Helper T cell (primary cell): ENCODE results near the genes APOL4 and MYH9.

- PRO-cap, 2 experiments, result no peak in any of the 2 experiments
Measured at GRCh38 chr22:35541793-35542366, 1.2 kb downstream of the RASD2 start.

DNA sequence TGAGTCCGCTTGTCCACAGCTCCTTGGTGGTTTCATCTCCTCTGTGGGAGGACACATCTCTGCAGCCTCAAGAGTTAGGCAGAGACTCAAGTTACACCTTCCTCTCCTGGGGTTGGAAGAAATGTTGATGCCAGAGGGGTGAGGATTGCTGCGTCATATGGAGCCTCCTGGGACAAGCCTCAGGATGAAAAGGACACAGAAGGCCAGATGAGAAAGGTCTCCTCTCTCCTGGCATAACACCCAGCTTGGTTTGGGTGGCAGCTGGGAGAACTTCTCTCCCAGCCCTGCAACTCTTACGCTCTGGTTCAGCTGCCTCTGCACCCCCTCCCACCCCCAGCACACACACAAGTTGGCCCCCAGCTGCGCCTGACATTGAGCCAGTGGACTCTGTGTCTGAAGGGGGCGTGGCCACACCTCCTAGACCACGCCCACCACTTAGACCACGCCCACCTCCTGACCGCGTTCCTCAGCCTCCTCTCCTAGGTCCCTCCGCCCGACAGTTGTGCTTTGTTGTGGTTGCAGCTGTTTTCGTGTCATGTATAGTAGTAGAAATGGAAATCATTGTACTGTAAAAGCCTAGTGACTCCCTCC is 11.7 kb downstream of the RASD2 start:
- PRO-cap, 2 experiments, result no peak in any of the 2 experiments

DNA sequence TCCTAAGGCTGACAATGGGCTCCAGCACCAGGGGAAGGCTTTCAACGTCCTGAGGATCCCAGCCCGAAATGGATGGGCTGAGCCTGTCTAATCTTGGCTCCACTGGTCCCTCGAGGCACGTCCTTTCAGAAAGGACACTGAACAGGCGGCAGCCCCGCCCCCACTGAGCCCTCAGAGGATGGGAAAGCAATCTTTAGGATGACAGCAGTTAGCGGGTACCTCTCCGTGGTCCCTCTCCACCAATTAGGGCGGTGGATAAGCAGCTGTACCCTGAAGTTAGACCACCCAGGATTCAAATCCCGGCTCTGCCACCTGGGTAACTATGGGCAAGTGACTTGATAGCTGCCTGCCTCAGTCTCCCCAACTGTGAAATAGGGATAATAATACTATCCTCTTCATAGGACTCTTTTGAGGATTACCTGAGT is 27.3 kb downstream of the RASD2 start:
- PRO-cap, 2 experiments, result no peak in any of the 2 experiments

DNA sequence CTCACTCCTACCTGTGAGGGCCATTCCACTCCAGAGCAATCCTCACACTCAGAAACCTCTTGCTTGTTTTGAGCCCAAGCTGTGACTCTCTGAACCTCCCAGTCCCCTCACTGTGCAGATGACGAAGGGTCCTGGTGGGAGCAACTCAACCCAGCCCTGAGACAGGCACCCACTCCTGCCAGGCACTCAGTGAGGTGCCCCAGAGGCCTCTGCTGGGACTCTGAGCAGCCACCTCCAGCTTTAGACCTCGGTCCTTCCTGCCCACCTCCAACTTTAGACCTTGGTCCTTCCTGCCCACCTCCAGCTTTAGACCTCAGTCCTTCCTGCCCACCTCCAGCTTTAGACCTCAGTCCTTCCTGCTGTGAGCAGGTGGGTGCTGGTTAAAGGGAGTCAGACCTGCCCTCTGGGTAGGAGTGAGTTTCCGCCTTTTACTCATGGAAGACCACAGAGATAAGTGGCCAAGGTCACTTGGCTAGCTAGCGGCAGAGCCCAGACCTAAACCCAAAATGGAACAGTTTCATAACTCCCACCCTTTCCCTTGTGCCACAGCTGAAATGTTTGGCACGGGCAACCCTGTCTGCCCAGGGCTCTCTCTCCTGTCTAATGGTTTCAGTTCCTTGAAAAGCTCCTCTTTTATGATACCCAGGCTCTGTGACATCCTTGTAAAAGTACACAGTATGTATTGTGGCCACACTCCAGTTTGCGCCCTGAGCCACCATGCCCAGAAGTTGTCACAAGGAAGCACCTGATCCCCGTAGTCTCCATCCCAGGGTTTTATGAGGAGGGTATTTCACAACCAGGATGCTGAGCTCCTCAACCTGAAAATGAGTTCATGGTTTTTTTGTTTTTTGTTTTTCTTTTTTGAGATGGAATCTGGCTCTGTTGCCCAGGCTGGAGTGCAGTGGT is 5.3 kb downstream of the MB start:
- PRO-cap, 2 experiments, result no peak in any of the 2 experiments

DNA sequence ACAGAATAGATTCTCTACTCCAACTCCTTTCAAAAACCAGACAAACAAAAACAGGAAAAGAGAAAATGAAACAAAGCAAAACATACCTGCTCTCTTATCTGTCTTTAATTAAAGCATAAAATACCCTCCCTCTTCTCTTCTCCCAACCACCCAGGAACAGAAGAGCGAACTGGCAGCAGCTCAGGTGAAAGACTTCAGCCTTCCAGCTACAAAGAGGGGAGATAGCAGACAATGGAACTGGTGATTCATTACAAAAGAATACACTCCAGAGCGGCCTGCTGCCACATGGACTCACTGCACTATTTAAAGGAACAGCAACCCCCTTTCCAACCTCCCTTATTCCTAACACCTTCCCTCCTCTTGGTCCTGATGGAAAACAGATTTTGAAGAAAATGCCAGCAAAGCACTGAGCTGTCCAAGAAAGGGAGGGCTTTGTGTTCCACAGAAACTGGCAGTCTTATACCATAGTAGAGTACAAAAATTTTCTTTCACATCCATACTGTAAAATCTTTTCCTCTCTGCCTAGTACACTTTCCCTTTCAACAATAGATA is 118.6 kb downstream of the APOL5 start:
- PRO-cap, 2 experiments, result no peak in any of the 2 experiments

- PRO-cap, 2 experiments, result no peak in any of the 2 experiments
Measured at GRCh38 chr22:35892181-35892699, 136.4 kb downstream of the RBFOX2 start.

DNA sequence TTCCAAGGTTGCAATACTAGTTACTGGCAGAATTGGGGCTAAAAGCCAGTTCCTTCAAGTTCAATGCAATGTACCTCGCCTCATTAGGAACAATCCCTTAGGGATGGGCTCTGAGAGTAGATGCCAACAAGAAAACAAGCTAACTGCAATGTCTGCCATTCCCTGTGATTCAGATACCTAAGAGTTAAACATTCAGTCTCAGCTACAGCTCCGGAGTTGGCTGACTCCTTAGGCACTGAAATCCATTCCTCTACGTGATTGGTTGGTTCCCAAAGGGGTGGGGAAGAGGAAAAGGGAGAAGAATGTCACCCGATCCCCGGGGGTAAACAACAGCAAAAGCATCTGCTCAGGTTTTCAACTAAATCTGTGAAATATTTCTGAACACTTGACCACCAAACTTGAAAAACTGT is 114.2 kb downstream of the RBFOX2 start:
- PRO-cap, 2 experiments, result no peak in any of the 2 experiments

GRCh38 chr22:36161875-36162924 is 1.6 kb upstream of the APOL3 start:
- PRO-cap, 2 experiments, result peak in 1 of 2 experiments; most common plus-strand start chr22:36162617 (in 1)

DNA sequence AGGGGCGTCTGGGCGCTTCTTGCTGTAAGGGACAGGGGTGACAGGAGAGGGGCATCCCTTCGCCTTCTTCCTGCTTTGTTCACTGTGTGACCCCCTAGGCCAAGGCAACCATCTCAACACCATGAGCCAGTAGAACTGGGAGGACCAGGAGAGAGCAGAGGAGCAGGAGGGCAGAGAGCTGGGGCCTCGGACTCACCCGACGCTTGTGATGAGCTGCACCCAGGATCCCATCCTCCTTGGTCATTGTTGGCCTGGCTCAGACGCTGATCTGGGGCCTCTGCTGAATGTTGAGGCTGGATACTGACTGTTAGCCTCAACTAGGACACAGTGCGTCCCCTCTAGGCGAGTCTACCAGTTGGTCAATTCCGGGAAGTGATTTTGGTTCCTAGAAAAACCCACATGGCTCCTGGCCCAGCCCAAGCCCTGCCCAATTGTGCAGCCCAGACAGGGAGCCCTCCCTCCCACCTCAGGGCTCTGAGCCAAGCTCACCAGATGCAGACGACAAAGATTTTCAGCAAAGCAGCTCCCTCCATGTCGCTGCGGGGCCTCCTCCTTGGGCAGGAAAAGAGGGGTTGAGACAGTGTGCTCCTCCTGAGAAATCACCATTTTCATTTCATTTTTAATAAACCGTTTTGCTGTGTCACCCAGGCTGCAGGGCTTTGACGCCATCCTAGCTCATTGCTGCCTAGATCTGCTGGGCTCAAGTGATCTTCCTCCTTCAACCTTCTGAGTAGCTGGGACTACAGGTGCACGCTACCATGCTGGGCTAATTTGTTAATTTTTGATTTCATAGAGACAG is at the start of gene APOL4:
TSS of gene APOL4 (minus strand) at position 306 of the 799 bp plus-strand sequence.
- PRO-cap, 2 experiments, result no peak in any of the 2 experiments

- PRO-cap, 2 experiments, result no peak in any of the 2 experiments
Measured at GRCh38 chr22:36236277-36237008, 2.9 kb downstream of the APOL2 start.

DNA sequence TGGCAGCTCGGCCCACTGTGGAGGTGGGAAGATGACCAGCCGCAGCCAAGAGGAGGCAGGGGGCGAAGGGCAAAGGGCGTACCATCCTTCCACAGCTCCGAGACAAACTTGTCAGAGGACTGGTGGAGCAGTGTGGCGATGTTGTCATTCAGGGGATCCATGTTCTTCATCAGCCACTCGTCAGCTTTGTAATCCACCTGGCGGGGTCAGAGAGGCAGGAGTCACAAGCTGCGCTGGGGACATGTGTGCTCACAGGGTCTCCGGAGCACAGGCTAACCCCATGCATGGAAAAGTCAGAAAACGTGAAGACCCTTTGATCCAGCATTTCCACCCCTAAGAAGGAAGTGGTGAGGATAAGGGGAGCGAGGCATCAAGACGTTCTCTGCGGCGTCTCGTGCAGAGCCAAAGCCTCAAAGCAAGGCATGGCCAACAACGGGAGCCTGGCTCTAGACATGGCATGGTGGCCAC is 56.3 kb downstream of the APOL1 start:
- PRO-cap, 2 experiments, result no peak in any of the 2 experiments

GRCh38 chr22:36317489-36318232 is 64.7 kb downstream of the APOL1 start:
- PRO-cap, 2 experiments, result no peak in any of the 2 experiments

DNA sequence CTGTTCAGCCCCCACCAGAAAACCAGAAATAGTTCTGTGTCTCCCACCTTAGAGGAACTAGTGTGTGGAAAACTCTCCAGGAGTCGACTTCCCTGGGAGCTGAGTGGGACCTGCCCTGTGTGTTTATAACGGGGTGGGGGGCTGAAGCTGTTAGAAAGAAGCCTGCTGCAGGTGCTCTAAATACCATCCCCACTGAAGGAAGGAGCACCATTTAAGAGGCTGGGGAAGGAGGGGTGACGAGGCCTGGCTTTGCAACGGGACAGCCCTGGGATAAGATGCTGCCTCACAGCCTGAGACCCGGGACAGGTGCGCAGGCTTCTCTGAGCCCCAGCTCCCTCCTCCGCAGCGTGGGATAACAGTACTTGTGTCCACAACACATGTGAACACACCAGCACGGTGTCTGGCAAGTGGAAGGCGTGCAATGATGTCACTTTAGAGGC is 60.0 kb downstream of the MYH9 start:
- PRO-cap, 2 experiments, result peak in 1 of 2 experiments; most common minus-strand start position 358 of the sequence (in 1)

DNA sequence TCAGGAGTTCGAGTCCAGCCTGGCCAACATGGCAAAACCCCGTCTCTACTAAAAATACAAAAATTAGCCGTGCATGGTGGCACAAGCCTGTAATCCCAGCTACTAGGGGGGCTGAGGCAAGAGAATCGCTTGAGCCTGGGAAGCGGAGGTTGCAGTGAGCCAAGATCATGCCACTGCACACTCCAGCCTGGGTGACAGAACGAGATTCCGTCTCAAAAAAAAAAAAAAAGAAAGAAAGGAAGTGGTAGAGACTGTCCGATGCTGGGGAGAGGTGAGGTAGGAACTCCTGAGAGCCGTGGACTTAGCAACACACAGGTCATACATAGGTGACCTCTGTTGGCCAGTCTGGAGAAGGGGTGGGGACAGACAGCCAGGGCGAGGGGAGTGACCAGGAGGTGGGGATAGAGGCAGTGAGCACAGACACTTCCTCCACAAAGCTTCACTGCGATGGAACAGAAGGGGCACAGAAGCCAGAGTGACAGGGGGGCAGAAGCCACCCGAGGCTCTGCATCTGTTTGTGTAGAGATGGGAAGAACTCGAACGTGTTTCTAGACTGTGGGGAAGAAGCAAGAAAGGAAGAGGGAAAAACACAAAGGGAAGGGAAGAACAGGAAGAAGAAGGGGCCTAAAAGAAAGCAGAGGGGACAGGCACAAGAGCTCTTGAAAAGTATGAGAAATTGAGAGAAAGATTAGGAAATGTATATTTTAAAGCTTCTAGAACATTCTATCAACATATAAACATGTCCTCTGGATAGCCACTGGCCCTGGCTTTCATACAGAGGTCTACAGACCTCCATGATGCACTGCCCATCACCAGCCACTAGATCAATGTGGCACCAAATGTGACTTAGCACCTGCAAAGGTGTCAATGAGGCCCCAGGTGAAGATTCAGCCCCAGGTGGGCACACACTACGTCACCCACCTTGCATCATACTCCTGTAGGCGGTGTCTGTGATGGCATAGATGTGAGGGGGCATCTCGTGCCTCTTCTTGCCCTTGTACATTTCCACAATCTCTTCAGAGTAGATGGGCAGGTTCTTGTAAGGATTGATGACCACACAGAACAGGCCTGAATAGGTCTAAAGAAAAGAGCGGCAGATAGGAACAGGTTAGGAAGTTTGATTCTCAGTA is 47.0 kb downstream of the MYH9 start:
- PRO-cap, 2 experiments, result no peak in any of the 2 experiments

DNA sequence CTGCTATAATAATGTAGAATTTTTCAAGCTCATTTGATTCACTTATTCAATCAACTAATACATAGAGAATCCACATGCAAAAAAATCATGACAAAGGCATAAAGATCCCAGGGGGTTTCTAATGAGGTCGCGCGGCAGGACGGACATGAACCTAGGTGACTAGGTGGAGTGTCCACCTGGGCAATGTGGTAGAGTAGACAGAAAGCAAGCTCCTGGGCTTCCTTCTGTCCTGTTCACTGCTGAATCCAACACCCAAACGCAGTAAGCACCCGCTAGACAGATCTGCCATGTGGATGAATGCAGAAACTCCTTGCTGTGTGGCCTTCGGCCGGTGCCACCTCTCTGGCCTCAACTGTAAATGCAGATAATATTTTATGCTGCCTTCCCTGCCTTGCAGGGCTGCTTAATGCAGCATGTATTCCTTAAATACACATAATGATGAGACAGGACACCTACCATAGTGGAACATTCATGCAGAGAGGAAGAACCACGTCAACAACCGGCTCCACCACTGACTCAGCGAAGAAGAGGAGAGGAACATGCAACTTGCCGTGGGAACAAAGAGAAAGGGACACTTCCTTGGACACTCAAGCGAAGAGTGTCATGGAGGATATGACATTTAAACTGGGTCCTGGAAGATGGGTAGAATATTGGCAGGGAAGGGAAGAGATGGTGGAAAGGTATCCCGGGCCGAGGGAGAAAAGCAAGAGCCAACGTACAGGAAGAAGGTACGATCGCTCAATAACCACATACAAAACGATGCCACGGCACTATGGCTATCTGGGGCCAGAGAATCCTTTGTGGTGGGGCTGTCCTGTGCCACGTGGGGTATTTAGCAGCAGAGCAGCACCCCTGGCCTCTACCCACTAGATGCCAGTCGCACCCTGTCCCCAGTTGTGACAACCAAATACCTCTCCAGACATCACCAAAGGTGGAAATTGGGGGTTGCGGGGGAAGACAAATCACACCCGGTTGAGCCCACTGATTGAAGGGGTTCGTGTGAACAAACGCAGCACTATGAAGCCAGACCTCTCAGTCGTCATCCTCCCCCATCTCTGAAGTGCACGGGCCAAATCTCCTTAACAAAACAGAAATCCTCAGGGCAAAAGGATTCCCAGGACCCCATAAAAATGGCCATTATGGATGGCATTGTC is 30.8 kb downstream of the MYH9 start:
- PRO-cap, 2 experiments, result peak in 2 of 2 experiments; most common plus-strand start position 1,035 of the sequence (in 2); most common minus-strand start position 898 of the sequence (in 2)

DNA sequence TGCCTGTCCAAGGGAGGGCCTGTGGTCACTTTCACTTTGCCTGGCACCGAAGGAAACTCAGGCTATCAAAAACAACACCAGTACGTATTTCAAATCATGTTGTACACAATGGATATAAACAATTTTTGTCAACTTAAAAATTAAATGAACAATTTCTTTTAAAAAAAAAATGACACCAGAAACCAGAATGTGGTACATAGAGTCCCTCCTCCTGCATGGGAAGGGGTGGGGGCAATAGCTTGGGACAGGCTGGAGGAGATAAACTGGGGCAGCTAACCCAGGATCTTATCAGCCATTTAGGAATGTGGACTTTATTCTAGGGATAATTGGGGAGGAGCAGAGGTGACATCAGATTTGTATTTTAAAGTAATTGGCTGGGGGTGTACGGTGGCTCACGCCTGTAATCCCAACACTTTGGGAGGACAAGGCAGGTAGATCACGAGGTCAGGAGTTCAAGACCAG is 26.3 kb downstream of the MYH9 start:
- PRO-cap, 2 experiments, result no peak in any of the 2 experiments

GRCh38 chr22:36372777-36373891 is 14.6 kb downstream of the MYH9 start:
- PRO-cap, 2 experiments, result no peak in any of the 2 experiments

DNA sequence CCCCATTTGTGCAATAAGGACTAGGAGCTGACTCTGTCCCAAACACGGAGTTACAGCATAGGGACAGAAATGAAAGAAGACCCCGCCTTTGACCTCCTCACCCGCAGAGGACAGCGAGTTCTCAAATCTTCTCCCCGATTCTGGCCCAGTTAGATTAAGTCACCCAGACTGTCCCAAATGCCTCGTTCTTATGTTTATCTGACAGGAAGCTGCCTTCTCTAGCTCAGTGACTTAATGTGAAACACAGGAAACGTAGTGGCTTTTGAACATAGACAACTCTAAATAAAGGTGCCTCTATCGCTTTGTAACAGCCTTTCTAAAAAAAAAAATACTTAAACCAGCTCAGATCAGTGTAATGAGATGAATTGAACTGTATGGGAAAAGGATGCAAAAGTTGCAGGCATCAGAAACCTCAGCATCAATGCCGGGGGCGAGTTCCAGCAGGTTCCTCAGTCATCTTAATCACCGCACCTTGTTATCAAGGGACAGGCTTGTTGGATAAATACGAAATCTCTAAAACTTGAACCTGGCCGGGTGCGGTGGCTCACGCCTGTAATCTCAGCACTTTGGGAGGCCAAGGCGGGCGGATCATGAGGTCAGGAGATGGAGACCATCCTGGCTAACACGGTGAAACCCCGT is 10.5 kb downstream of the MYH9 start:
- PRO-cap, 2 experiments, result peak in 2 of 2 experiments; most common plus-strand start position 350 of the sequence (in 1); most common minus-strand start position 192 of the sequence (in 2)

- PRO-cap, 2 experiments, result peak in 2 of 2 experiments; most common plus-strand start chr22:36387772 (in 1); most common minus-strand start chr22:36387965 (in 2)
Measured at GRCh38 chr22:36387619-36388051, at the start of gene MYH9. Gene MYH9, minus strand, starts transcription at chr22:36387967.

- PRO-cap, 2 experiments, result no peak in any of the 2 experiments
Measured at GRCh38 chr22:36388052-36388134, 126 bp upstream of the MYH9 start.